Left lobe of liver (tissue), 1 donor: ENCODE data around the gene JAKMIP1.

- PRO-cap, result no peak
Measured at GRCh38 chr4:5640332-5640964, 67.9 kb downstream of the EVC2 start.

DNA sequence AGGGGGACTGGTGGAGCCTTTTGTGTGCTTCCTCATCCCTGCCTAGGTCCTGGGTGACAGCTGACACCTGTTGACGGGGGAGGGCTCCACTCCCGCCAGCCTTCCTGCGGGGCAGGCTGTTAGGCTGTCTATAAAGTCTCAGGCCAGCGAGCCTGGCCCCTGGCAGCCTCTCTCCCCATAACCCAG is 824 bp upstream of the EVC2 start:
- PRO-cap, result no peak

- PRO-cap, result no peak
Measured at GRCh38 chr4:5813413-5814123, 79.3 kb downstream of the CRMP1 start.

DNA sequence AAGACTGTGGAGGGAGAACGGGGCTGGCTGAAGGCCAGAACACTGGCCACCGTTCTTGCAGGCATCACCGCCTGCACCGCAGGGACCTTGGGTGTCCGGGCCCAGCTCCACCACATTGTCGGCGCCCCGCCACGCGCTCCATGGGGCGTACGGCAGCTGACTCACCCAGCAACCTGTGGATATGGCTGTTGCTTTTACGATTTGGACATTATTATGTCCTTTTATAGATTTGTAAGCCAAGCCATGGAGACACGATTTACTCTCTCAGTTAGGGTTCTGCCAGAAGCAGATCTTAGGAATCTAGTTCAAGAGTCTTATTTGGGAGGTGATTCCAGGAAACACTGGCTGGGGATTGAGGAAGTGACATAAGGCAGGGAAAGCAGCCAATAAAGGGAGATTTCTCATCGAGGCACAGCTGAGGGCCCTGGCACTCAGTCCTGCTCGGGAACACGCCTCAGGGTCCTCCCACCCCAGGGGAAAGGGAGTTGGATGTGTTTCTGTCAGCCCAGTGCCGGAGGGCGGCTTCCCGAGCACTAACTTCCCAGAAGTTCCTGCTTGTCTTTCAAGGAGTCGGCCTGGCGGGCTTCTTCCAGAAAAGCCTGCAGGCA is 53.0 kb downstream of the CRMP1 start:
- PRO-cap, result no peak

GRCh38 chr4:6180571-6181488 is 19.5 kb downstream of the JAKMIP1 start:
- PRO-cap, result no peak

GRCh38 chr4:6198102-6198789 is 2.1 kb downstream of the JAKMIP1 start:
- PRO-cap, result no peak

DNA sequence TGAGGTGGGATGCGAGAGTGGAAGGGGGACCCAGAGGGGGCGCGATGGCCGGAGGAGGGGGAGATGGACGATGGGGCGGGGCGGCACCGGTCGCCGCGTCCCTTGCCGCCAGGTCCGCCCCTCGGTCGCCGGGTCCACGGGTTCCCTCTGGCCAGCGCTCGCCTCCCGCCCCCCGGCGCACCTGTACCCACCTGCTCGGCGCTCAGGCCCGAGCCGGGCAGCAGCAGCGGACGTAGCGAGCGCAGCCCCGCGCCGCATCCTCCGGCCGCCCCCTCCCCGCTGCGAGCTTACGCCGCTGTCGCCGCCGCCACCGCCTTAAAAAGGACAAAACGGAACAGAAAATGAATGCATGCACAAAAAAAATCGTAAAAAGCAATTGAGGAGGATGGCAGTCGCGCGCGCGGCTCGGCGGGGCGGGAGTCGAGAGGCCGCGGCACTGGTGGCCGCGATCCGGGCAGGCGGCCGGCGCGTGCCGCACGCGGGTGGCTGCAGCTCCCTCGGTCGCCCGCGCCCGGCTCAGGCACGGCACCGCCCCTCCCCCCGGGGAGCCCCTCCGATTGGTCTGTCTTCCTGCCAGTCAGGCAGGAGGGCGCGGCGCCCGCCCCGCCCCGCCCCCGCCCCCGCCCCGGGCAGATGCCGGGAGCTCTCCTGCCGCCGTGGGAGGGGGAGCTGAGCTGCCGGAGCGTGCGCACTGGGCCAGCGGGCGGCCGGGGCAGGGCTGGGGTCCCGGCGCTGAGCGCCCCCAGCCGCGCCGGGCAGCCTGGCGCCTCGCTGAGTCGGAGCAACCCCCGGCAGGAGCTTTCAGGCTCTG is at the start of gene JAKMIP1:
Gene JAKMIP1 (minus strand): TSS at position 488 of the 811 bp plus-strand sequence.
- PRO-cap, result no peak

- PRO-cap, result no peak
Measured at GRCh38 chr4:6657815-6658293, 16.0 kb upstream of the ENSG00000170846 start.

- PRO-cap, result bidirectional peak, plus-strand start at chr4:6751938, minus-strand start at chr4:6751839
Measured at GRCh38 chr4:6751367-6752141, 31.0 kb upstream of the KIAA0232 start.

DNA sequence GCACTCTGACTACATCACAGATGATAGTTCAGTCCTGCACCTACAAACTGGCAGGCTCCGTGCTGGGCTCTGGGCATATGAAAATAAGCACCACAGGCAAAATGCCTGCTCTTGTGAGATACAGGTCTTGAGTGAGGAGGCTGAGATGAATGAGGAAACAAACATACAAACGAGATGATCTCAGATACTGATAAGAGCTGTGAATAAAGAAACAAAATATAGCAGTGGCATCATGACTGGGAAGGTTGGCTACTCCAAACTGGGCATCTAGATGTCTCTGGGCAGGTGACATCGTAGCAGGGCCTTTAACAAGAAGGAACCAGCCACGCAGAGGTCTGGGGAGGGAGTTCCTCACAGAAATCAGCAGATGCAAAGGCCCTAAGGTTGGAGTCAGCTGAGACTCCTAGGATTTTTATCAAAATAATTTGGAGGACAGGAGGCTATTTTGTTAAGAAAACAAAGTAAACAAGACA is 2.3 kb upstream of the KIAA0232 start:
- PRO-cap, result no peak

GRCh38 chr4:6801856-6802405 is 19.4 kb downstream of the KIAA0232 start:
- PRO-cap, result no peak

GRCh38 chr4:7034164-7035078 is 8.4 kb downstream of the CCDC96 start:
- PRO-cap, result bidirectional peak, plus-strand start at chr4:7034952, minus-strand start at chr4:7034852

DNA sequence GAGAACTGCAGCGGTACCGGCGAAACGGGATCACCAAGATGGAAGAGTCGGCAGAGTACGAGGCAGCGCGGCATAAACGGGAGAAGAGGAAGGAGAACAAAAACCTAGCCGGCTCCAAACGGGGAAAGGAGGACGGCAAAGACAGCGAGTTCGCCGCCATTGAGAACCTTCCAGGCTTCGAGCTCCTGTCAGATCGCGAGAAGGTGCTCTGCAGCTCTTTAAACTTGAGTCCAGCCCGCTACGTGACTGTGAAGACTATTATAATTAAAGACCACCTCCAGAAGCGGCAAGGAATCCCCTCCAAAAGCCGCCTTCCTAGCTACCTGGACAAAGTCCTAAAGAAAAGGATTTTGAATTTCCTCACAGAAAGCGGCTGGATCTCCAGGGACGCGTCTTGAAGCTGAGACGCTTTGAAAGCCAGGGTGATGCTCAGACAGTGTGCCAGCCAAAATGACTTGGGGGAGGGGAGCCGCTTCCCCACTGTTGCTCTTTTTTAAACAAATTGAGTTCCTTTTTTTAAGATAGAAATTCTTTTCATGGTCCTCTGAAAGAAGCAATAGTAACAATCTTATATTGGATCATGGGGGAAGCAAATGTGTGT is 11.6 kb downstream of the TADA2B start:
- PRO-cap, result unidirectional peak, plus-strand start at position 99 of the sequence

DNA sequence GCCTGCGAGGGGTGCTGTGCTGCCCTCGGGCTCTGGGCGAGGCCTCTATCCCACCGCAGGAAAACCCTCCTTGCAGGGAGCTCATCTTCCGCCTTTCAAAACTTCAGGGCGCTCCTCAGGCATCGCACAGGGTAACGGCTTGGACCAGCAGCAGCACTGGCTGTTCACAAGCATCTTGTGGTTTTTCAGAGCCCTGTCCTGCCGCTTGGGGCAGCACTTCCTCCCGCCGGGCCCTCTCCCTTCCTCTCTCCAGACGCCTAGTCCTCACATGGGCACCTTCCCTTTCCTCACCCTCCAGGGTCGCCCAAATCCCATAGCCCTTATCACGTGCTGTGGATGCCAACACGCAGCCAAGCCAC is 34.1 kb upstream of the GRPEL1 start:
- PRO-cap, result no peak

DNA sequence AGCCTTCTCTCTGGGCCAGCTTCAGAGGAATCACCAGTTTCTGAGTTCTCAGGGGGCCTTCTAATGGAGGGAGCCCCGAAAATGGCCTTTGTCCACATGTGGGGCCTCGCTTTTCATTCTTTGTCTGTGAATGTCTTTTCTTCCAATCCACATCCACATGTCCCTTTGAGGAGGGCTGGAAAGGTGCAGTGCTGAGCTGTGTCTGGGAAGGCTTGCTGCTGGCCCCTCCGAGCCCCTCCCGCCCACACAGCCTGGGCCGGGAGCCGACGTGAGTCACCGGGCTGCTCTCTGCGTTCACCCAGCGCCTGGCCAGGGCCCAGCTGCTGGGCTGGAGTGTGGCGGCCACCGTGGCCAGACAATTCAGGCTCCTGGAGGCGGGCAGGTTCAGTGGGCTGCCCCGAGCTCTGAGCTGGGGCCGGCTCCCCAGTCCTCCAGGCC is 14.8 kb downstream of the SORCS2 start:
- PRO-cap, result unidirectional peak, plus-strand start at position 358 of the sequence

GRCh38 chr4:7490070-7490360 is 55.3 kb upstream of the PSAPL1 start:
- PRO-cap, result no peak

- PRO-cap, result no peak
Measured at GRCh38 chr4:7651244-7651793, 216.6 kb upstream of the PSAPL1 start.

DNA sequence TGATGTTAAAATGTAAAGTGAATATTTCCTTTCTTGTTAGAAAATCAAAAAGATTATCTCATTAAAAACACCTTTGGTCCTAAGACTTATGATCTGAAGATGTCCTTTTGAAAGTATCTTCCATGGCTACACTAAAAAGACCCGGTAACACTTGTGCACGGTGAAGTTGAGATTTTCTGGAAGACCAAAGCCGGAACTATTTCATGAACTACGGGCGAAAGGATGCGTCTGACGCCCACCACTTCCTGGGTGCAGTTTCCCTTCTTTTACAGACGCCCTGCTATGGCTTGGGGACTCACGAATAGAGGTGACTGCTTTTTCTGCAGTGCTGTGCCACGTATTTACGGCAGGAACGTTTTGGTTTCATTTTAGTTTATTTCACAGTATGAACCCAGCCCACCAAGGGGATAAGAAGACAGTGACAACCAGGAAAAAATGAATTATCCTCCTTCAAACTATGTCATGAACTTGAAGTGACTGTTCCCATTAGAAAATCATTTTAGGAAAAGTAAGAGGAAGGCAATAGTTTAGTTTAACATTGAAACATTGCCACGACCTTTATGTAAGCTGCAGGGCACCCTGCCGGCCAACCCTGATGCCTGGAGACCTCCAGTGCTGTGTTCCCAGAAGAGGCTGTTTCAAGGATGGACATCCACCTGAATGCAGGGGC is 180.4 kb downstream of the AFAP1 start:
- PRO-cap, result no peak

- PRO-cap, result no peak
Measured at GRCh38 chr4:7811602-7812234, 127.9 kb downstream of the AFAP1 start.

DNA sequence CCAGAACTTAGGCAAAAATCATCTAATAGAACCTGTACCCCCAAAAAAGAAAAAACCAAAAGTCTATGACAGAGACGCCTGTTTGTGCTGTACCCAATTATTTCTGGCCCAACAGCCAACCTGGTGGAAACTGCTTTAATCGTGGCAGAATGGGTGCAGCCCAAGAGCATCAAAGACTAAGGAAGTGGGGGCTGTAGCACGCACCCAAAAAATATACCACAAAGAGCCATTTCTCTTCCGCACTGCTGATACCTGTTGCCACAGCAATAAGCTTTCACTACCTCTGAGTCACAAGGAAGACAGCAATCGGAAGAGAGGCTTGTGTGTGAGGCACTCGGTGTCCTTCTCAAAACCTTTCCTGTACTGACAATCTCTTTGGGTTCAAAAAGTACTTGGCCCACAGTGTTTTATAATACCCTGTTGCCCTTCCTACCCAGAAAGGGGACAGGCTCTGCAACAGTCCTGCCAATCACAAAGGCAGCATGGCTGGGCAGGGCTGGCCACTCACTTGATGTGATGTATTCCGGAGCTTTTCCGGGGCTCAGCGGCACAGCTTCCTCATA is 84.6 kb downstream of the AFAP1 start:
- PRO-cap, result no peak